AG10803 (cell line): ENCODE measurements around a stretch of chr5.

- RRBS = 78% methylated on average over 4 of the region's 23 CpGs
Observed at GRCh38 chr5:138467574-138468202, 2.4 kb downstream of the EGR1 start.

DNA sequence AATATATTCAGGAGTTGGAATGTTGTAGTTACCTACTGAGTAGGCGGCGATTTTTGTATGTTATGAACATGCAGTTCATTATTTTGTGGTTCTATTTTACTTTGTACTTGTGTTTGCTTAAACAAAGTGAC lies 3.7 kb downstream of the EGR1 start:
- RRBS = no CpG with 5 or more reads among the region's 2 CpGs

DNA sequence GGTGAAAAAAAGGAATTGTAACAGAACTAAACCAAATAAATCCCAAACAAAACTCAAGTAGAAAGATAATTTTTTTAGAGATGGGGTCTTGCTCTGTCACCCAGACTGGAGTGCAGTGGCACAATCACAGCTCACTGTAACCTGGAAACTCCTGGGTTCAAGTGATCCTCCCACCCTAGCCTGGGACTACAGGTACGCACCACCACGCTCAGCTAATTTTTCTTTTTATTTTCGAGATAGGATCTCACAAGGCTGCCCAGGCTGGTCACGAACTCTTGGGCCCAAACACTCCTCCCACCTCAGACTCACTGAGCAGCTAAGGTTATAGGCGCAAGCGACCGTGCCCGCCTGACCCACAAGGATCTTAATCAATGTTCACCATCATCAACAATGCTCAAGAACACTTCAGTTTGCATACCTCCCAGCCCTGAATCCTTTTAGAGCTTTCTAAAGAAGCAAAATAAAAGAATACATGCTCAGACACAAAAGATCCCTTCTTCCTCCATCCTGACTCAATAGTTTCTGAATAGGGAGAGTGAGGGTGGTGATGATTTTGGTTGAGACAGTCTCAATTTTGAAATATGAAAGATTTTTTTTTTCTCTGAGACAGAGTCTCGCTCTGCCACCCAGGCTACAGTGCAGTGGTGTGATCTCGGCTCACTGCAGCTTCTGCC lies 13.2 kb downstream of the ETF1 start:
- RRBS = no CpG with 5 or more reads among the region's 10 CpGs

DNA sequence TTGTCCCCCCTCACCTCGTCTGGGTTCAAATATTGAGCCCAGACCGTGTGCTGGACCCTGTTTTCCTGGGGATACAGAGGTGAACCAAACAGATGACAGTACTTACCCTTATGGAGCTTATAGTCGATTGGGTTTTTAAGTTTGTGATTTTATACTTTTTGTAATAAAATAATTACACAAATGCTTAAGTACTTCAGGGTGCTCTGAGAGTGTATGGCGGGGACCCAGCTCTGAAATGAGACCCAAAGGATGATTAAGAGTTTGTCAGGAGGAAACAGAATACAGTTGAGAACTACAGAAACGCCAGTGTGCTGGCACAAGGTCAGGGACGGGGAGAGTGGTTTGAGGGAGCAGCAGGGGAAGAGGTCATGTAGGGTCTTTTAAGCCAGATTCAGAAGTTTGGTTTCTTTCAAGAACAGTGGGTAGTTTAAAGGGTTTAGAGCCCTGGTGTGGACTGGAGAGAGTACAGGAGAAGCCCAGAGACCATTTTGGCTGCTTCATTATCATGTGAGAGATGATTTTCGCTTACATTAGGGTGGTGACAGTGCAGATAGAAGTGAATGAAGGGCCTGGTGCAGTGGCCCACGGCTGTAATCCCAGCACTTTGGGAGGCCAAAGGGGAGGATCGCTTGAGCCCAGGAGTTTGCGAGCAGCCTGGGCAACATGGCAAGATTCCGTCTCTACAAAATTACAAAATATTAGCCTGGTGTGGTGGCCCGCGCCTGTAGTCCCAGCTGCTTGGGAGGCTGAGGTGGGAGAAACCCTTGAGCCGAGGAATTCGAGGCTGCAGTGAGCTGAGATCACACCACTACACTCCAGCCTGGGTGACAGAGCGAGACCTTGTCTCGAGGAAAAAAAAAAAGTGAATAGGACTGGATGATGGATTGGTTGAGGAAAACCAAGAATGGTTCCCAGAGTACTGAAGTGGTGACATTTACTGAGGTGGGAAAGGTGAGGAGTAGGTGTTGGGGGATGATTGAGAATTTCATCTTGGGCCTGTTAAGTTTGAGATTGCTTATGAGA lies 1.3 kb upstream of the ETF1 start:
- RRBS = no CpG with 5 or more reads among the region's 17 CpGs

GRCh38 chr5:138753533-138754613 lies 648 bp downstream of the CTNNA1 start:
- RRBS = 2% methylated on average over 32 of the region's 96 CpGs

- RRBS = no CpG with 5 or more reads among the region's 14 CpGs
Observed at GRCh38 chr5:138927767-138928482, 52.8 kb upstream of the LRRTM2 start.

DNA sequence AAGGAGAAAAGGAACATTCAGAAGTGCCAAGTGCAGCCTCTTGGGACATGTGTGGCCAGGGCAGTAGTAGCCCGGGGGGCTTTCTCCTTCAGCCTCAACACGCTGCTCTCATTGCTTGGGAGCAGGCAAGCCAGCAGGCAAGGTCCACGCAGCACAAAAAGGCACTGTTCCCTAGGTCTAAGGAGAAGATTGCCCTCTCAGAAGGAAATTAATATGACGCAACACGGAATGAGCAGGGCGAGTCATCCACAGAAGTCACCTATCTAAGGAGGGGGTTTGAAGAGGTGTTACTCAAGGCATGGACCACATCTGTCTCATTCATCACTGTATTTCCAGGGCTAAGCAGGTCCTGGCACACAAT lies 16.1 kb downstream of the SIL1 start:
- RRBS = no CpG with 5 or more reads among the region's 6 CpGs

- RRBS = no CpG with 5 or more reads among the region's 15 CpGs
Observed at GRCh38 chr5:139316289-139316737, 22.8 kb downstream of the MATR3 start.

DNA sequence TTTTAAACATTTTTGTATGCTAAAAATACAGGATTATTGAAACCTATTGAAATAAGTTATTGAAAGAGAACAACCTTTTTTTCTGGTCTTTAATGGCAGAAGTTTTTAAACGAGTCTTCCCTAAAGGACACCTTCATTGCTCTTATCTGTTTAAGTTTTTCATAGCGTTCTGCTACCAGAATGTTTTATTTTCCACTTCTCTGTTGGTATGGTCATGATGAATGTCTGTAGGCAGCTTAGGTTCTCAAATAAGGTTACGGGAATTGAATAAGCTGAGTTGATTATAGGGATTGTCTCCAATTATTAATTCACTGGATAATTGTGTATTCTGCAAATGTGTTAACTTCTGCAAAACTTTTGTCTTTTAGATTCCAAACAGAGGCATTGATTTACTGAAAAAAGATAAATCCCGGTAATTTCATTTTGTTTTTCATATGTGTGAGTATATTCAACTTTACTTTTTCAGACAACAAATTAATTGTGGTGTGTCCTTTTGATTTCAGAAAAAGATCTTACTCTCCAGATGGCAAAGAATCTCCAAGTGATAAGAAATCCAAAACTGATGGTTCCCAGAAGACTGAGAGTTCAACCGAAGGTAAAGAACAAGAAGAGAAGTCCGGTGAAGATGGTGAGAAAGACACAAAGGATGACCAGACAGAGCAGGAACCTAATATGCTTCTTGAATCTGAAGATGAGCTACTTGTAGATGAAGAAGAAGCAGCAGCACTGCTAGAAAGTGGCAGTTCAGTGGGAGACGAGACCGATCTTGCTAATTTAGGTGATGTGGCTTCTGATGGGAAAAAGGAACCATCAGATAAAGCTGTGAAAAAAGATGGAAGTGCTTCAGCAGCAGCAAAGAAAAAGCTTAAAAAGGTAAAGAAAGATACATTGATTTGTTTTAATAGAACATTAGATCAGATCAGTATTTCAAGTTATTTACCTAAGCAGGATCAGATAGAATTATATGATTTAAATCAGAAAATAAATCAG lies 19.3 kb upstream of the PAIP2 start:
- RRBS = no CpG with 5 or more reads among the region's 8 CpGs

DNA sequence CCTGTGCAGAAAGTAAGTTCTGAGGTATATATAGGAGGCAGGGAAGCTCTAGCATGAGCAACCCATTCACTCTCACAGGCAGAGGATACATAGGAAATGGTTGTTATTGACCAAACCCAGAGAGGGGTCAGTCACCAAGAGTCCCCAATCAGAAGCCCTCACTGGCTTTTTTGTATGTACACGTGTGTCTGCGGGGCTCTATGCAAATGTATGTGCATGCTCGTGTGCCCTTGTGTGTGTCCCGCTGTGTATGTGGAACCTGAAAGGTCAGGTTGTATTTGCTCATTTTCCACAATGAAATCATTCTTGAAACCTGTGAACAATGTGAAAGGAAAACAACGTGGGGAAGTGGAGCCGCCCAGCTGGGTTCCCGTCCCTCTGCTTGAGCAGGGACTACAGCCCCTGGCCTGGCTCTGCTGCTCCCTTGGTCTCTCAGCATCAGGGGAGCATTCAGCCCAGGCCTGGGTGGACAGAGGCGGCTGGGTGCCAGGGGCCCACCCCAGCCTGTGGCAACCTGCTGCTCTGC lies 3.2 kb downstream of the ECSCR start:
- RRBS = no CpG with 5 or more reads among the region's 8 CpGs

GRCh38 chr5:139474780-139475197 lies 4.0 kb downstream of the SMIM33 start:
- RRBS = no CpG with 5 or more reads among the region's 10 CpGs

- RRBS = no CpG with 5 or more reads among the region's 8 CpGs
Observed at GRCh38 chr5:139475198-139475740, 4.5 kb downstream of the SMIM33 start.

DNA sequence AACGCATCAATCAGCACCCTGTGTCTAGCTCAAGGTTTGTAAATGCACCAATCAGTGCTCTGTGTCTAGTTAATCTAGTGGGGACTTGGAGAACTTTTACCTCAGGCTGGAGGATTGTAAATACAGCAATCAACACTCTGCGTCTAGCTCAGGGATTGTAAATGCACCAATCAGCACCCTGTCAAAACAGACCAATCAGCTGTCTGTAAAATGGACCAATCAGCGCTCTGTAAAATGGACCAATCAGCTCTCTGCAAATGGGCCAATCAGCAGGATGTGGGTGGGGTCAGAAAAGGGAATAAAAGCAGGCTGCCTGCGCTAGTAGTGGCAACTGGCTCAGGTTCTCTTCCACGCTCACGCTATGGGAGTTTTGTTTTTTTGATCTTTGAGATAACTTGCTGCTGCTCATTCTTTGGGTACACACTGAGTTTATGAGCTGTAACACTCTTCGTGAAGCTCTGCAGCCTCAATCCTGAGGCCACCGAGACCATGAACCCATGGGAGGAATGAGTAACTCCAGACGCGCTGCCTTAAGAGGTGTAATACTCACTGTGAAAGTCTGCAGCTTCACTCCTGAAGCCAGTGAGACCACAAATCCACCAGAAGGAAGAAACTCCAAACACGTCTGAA lies 10.8 kb upstream of the UBE2D2 start:
- RRBS = no CpG with 5 or more reads among the region's 11 CpGs

DNA sequence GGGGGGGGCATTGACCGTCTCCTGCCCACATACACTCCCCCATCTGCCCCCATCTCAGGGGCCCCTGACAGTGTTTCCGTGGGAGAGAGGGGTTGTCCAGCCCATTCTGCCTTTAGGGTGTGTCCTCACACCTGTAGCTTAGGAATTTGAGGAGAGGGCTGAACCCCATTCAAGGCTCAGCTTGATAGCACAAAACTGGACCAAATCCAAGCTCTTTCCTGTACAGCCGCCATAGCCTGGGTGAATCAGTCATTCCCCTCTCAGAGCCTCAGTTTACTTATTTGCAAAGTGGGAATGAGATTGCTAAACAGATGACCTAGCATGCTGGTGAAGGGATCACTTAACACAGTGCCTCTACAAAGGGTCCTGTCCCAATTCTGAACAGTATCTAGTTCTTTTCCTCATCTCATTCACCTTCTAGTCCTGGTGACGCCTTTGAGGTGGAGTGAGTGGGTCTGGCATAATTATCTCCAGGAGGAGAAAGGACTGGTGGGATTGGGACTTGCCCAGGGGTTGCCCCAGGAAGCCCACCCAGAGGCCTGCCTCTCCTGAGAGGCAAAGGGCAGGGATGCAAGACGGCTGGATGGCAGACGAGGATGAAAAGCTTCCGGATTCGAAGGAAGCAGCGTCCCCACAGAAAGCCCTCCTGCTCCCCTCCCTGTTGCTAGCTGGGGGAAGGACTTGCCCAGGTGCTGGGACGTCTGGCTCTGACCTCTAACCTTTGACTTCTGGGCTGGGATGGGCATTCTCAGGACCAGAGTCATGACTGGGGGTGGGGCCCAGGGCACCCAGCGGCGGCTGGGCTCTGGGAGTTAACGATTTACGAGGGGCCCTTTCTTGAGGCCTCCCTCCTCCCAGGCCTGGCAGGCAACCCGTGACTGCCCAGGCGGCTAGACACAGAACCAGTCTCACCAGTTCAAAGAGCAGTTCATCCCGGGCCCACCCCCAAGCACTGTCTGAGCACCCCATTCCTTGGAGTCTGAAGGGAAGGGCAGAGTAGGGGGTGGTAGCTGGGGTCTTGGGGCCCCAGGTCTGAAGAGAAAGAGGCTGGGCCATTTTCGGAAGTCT lies 5.5 kb upstream of the CXXC5 start:
- RRBS = no CpG with 5 or more reads among the region's 18 CpGs

GRCh38 chr5:139664397-139665463 lies 16.6 kb downstream of the CXXC5 start:
- RRBS = no CpG with 5 or more reads among the region's 24 CpGs

GRCh38 chr5:139678555-139679515 lies 30.7 kb downstream of the CXXC5 start:
- RRBS = 35% methylated on average over 4 of the region's 19 CpGs

- RRBS = no CpG with 5 or more reads among the region's 3 CpGs
Observed at GRCh38 chr5:139697964-139698212, 49.7 kb downstream of the CXXC5 start.

DNA sequence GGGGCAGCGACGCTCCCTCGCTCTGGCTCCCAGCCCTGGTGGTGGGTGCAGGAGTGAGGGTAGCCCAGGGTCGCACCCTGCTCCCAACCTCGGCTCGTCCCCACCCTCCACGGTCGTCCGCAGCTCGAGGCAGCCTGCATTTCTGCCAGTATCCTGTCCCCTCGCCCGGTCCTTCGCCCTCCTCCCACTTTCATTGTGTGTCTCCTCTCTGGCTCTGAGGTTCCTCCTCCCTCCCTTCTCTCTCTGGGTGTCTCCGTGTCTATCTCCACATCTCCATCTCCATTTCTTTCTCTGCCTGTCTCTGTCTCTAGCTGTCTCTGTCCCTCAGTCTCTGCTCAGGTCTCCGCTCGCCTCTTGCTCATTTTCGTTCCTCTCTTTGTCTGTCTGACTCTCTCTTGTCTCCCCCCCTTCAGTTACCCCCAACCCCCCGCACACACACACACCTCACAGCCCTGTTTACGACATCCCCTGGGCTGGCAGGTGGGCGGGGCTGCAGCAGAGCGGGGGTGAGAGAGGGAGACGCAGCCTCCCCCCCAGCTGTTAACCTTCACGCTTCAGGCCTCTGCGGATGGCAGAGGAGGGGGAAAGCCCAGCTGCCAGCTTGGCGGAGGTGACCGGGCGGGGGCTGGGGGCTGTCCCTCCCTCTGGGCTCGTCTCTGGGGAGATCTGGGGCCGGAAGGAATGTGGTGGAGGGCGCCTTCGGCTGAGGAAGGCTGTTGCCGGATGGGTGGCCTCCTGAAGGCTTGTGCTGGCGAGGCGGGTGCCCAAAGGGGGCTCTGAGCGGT lies 48.6 kb upstream of the PSD2 start:
- RRBS = 5% methylated on average over 9 of the region's 35 CpGs

DNA sequence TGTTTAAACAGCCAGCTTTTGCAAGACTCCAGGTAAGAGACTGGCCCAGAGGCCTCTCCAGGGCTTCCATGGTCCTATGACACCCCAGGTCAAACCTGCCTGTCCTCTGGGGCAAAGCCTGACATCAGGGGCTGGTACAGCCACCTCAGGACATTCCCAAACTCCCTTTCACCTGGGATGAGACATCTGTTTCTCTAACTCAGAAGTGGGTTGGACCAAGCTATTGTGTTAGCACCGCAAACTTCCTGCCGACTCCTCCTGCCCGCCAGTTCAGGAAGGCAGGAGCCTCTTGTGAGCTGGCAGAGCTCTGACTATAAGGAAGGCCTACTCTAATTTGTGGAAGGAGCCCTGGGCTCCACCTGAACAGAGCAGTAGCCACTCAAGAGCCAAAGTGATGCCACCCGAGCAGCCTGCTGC lies 81.4 kb downstream of the PSD2 start:
- RRBS = no CpG with 5 or more reads among the region's 4 CpGs

DNA sequence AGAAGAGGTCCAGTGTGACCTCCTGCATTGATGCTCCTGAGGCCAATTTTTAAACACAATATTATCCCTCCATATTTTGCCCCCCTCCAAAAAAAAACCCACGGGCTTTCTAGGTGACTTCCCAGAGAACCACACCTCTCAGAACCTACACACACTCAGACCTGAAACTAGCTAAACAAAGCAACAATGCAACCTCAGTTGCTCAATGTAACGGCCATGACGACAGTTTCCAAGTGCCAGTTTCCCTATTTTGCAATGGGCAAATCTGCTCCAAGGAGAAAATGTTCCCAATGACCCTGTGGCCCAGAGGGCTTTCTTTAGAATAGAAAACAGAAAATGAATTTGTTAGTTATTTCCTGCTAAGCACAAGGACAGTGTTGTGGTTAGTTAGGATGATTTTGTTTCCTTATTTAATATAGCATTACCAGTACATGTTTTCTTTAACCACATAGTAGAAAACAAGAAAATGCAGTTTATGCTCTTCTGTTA lies 3.4 kb downstream of the NRG2 start:
- RRBS = no CpG with 5 or more reads among the region's 3 CpGs